UCH-1 (cell line): ENCODE measurements around the gene C1RL.

- RRBS: 84% methylated on average over 4 of the region's 14 CpGs
These were observed 1.5 kb downstream of the PTPN6 start for GRCh38 chr12:6952620-6953047.

DNA sequence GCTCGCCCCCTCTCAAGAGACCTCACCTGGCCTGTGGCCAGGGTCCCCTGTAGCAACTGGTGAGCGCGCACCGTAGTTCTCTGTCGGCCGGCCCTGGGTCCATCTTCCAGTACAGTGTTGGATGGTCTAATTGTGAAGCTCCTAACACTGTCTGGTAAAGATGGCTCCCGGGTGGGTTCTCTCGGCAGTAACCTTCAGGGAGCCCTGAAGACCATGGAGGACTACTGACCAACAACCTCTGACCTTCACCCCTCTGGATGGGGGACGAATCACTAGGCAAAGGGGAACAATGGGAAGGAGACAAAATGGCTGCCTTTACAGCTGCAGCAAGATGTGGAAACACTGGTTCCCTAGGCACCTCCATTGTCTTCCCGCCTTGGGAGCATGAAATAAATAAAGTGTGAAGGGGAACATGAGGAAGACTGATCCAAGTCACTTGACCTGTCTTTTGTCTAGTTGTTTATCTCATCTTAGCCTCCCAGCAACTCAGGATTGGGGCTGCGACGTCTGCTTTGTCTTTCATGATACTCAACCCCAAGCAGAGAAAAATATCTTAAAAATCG lies 6.4 kb downstream of the PHB2 start:
- RRBS: 36% methylated on average over 1 of the region's 13 CpGs

- RRBS: no CpG with 5 or more reads among the region's 10 CpGs
These were observed 8.0 kb downstream of the EMG1 start for GRCh38 chr12:6978429-6979341.

- RRBS: no CpG with 5 or more reads among the region's 15 CpGs
These were observed at the start of gene C1RL for GRCh38 chr12:7109015-7109464. Gene C1RL, minus strand, starts transcription at chr12:7109214.

GRCh38 chr12:7115319-7115847 lies 6.4 kb upstream of the C1RL start:
- RRBS: no CpG with 5 or more reads among the region's 7 CpGs

- RRBS: no CpG with 5 or more reads among the region's 14 CpGs
These were observed 334 bp downstream of the CLSTN3 start for GRCh38 chr12:7130564-7130845.

DNA sequence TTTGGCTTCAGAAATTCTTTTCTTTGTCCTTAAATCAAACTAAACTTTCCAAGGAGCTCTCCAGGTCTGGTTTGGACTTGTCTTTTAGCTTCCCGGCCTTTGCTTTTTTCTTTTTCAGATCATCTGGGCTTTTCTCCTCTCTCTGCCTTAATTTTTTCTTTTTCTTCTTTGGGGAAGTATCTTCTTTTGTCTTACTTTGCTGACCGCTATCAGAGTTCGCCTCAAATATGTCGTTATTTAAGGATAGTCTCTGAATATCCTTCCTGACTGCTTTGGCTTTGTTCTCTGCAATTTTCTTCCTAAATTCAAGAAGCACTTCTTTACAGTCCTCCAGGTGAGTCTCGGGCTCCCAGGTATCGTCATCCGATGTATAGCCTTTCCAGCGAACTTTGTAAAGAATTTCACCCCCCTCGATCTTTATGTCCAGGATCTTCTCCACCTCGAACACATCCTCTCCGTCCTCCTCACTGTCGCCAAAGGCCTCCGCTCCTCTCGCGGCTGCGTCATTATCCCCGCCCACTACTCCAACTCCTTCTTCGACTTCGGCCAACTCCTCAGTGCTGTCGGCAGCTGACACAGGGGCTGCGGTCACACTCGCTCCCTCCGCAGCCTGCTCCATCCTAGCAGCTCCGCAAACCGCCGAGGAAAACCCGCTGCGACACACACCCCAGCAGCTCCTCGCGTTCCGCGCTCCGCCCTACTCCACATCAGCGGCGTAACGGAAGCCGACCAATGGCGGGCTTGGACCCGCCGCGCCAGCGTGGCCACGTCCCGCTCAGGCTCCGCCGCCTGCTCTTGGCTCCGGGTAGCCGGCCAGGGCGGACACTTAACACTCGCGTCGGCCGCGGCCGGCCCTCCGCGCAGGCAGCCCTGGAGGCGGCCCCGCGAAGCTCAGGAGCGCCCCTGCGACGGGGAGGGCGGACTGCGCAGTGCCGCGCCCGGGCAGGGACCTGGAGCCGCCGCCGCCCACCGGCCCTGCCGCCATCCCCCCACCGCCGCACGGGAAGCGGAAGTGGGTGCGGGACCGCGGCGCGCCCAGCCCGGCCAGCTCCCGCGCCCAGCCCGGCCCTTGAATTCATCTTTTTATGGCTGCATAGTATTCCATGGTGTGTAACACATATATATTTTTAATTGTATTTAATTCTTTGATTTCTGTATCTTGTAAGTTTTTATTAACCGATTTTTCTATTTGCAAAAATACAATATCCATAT lies 4.2 kb downstream of the CD163L1 start:
- RRBS: 17% methylated on average over 17 of the region's 87 CpGs

- RRBS: no CpG with 5 or more reads among the region's 1 CpG
These were observed 39.3 kb upstream of the CD163 start for GRCh38 chr12:7542741-7543383.

- RRBS: no CpG with 5 or more reads among the region's 4 CpGs
These were observed 29.8 kb downstream of the SLC2A3 start for GRCh38 chr12:7906119-7906738.

GRCh38 chr12:8242177-8242688 lies 14.8 kb upstream of the FAM90A1 start:
- RRBS: no CpG with 5 or more reads among the region's 25 CpGs

GRCh38 chr12:8243088-8243487 lies 15.7 kb upstream of the FAM90A1 start:
- RRBS: no CpG with 5 or more reads among the region's 19 CpGs

- RRBS: no CpG with 5 or more reads among the region's 16 CpGs
These were observed 805 bp downstream of the A2ML1 start for GRCh38 chr12:8822981-8823870.

DNA sequence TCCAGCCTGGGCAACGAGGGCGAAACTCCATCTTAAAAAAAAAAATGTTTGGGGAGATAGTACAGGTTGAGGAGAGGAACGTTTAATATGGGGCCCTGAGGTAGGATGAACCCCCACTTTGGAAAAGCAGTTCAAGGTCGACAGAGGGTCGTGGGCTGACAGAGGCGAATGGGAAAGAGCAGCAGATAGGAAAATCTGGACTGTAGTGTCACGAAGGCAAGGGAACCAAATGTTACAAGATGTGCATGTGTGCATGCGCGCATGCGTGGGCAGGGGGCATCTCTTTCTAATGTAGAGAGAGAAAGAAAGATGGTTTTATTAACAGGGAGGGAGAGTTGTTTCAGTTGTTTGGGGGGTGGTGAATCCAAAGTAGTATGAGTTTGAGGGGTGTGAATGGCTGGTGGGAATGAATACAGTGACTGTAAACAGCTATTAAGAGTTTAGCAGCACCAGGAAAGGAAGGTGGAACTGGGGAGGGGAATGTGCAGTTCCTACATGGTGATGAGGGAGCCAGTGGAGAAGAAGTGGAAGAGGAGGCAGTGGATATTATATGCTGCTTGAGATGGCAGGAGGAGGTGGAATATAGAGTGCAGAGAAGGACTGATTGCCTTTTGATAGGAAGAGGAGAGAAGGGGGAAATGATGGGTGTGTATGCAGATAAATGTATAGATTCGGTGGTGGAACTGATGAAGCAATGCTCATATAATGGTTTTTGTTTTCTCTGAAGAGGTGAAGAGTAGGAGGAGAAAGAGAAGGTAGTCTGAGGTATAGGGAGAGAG lies 12.8 kb downstream of the PHC1 start:
- RRBS: no CpG with 5 or more reads among the region's 11 CpGs

GRCh38 chr12:8950244-8950458 lies 706 bp upstream of the M6PR start:
- RRBS: no CpG with 5 or more reads among the region's 6 CpGs

DNA sequence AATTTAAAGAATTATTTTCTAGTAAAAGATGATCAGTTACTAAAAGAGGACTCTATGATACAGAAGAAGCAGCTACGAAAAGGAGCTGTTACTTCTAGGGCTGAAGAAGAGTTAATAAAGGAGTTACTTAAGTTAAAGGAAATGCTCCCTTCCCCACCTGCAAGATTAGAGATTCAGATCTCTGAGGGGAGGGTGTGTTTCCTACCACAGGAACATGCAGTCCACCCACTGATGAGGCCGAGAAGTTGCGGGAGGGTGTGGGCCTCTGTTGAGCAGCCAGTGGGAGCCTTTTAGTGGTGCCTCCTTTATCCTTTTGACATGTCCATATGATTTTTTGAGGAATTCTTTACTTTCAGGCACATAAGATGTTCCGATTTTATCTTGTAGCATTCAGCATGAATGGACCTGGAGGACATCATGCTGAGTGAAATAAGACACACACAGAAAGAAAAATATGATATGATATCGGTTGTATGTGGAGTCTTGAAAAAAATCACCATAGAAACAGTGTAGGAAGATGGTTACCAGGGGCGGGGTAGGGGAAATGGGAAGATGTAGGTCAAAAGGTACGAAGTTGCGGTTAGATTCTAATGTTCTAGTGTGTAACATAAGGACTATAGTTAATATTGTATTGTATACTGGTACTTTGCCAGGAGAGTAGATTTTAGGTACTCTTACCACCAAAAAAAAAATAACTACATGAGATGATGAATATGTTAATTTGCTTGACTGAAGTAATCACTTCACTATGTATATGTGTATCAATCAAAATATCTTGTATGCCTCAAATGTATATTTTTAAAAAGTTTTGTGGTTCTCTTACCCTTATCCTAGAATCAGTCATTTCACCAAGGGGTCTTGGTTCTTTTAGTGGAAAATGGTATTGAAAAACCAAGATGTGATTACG lies 4.5 kb upstream of the M6PR start:
- RRBS: no CpG with 5 or more reads among the region's 9 CpGs

GRCh38 chr12:9063935-9064129 lies 51.9 kb downstream of the A2M start:
- RRBS: no CpG with 5 or more reads among the region's 1 CpG

- RRBS: no CpG with 5 or more reads among the region's 2 CpGs
These were observed 1.8 kb downstream of the A2M start for GRCh38 chr12:9113877-9114414.

GRCh38 chr12:9131650-9132644 lies 16.2 kb upstream of the A2M start:
- RRBS: no CpG with 5 or more reads among the region's 3 CpGs

DNA sequence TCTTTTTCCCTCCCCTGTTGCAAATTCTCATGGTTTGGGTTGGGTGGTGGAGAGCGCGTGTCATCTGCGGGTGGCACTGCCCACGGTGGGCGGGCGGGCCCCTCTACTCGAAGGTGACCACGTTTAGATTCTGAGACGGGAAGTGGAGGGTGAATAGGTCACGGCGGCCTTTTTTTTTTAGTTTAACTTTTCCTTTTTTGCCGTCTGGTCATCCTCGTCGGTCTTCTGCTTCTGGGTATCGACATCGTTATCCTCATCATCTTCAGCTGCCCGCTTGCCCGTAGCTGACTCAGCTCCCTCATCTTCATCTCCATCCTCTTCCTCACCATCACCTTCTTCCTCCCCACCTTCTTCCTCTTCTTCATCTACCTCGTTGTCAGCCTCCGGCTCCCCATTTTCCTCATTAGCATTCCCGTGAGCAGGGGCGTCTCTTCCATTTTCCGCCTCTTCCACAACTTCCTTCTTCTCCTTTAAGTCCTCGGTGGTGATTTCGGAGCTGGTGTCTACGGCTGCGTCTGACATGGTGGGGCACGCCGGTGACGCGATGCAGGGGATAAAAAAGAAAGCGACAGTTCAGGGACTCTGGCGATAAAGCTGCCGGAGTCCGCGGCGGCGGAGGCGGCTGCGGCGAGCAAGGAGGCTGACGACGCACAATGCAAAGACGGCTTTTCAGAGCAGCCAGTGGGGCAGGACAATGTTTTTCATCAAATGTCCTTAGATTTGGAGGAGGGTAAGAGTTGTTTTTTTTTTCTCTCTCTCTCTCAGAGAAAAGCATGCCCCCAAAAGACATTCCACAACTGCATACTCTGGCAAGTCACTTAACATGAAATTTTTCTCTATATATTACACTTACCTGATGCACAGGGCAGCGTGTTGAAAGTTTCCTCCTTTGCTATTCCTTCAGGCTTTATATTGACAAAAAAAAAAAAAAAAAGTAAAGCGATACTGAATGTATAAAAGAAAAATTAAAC lies 31.9 kb upstream of the PZP start:
- RRBS: no CpG with 5 or more reads among the region's 46 CpGs